ENCODE measurements around a stretch of chr18.

GRCh38 chr18:74023045-74023804 is 124.4 kb downstream of the FBXO15 start:
- RRBS: no CpG with 5 or more reads among the region's 5 CpGs

DNA sequence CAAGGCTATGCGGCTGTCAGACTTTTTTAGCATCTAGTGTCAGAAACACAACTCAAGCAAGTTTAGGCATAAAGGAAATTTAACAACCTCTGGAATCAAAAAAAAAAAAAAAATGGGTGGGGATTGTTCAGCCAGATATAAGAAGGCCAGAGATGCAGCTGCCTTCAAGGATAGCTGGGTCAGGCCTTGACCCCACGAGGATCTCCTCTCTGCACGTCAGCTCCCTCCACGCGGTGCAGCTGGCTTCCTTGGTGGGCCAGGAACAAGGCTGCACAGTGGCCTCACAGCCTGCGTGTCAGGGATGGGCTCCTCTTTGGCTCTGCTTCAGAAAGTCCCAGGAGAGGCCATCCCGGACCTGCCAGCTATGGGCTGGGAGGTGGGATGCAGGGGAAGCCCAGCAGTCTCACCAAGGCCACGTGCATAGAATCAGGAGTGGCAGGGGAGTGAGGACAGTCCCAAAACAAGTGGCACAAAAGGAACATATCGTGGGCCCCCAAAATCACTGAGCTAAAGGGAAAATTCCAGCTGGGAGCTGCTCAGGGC is 55.5 kb downstream of the TIMM21 start:
- RRBS: no CpG with 5 or more reads among the region's 9 CpGs

GRCh38 chr18:74216948-74217334 is 68.6 kb downstream of the TIMM21 start:
- RRBS: no CpG with 5 or more reads among the region's 3 CpGs

DNA sequence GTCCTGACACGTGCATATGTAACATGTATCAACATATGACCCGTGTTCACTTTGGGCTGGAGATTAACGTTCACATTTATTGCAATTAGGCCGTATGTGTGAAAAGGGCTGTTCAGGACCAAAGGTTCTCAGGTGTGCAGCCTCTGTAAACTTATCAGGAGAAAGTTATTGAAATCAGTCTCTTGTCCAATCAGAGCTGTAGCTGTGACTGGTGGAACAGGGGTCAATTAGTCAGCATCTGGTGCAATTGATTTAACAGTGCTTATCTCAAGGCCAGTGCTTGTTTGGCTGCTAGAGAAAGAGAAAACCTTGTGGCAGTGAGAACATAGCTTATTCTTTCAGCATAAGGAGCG is 66.6 kb downstream of the CYB5A start:
- RRBS: no CpG with 5 or more reads among the region's 5 CpGs

GRCh38 chr18:74234548-74235162 is 57.1 kb downstream of the CYB5A start:
- RRBS: no CpG with 5 or more reads among the region's 7 CpGs

GRCh38 chr18:74274844-74275760 is 16.7 kb downstream of the CYB5A start:
- RRBS: no CpG with 5 or more reads among the region's 16 CpGs

- RRBS: no CpG with 5 or more reads among the region's 5 CpGs
These were observed 6.0 kb downstream of the CYB5A start for GRCh38 chr18:74285532-74286309.

GRCh38 chr18:74300636-74301084 is 8.9 kb upstream of the CYB5A start:
- RRBS: no CpG with 5 or more reads among the region's 2 CpGs

DNA sequence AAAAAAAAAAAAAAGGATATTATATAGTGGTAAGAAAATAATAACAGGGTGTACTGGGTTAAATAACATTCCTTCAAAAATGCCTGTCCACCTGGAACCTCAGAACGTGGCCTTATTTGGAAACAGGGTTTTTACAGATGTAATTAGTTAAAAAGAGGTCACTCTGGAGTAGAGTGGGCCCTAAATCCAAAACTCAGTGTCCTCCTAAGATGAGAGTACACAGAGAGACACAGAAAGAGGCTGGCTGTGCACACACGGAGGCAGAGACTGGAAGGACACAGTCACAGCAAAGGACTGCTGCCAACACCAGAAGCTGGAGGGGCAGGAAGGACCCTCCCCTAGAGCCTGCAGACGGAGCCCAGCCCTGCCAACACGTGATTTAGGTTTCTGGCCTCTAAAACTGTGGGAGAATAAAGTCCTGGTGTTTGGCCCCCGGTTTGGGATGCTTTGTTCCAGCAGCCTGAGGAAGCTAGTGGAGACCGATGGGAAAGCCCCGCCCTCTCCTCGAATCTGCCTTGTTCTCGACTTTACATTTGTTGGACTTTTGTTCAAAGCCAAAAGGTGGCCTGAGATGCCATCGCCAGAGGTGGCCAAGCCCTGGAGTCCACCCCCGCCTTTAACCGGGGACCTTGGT is 10.5 kb downstream of the CNDP1 start:
- RRBS: no CpG with 5 or more reads among the region's 12 CpGs

GRCh38 chr18:74694446-74694772 is 96.7 kb downstream of the ZNF407 start:
- RRBS: no CpG with 5 or more reads among the region's 1 CpG

DNA sequence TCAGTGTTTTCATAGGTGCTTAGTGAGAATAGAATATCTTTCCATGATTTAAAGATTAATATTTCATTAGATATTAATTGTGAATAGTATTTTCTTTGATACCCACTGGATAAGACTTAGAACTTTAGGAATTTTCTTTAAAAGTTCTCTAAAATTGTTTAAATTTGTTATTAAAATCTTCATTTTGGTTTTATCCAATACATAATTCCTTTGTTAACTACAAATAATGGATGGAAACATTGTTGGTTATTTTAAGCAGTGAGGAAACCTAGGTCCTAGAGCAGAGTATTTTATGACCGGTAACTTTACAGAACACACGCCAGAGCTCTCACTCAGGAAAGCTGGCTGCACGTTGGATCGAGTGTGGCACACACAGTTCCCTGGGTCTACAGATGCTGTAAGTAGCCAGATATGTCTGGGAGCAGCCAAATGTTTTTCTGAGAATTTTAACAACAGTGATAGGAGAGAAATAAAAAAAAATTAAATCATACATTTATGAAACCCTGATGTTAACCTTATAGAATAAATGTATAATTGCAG is 264.4 kb downstream of the ZNF407 start:
- RRBS: no CpG with 5 or more reads among the region's 4 CpGs

GRCh38 chr18:75053040-75053524 is 155.9 kb downstream of the PTGR3 start:
- RRBS: no CpG with 5 or more reads among the region's 9 CpGs

- RRBS: no CpG with 5 or more reads among the region's 18 CpGs
These were observed 145.1 kb downstream of the PTGR3 start for GRCh38 chr18:75063911-75064166.

DNA sequence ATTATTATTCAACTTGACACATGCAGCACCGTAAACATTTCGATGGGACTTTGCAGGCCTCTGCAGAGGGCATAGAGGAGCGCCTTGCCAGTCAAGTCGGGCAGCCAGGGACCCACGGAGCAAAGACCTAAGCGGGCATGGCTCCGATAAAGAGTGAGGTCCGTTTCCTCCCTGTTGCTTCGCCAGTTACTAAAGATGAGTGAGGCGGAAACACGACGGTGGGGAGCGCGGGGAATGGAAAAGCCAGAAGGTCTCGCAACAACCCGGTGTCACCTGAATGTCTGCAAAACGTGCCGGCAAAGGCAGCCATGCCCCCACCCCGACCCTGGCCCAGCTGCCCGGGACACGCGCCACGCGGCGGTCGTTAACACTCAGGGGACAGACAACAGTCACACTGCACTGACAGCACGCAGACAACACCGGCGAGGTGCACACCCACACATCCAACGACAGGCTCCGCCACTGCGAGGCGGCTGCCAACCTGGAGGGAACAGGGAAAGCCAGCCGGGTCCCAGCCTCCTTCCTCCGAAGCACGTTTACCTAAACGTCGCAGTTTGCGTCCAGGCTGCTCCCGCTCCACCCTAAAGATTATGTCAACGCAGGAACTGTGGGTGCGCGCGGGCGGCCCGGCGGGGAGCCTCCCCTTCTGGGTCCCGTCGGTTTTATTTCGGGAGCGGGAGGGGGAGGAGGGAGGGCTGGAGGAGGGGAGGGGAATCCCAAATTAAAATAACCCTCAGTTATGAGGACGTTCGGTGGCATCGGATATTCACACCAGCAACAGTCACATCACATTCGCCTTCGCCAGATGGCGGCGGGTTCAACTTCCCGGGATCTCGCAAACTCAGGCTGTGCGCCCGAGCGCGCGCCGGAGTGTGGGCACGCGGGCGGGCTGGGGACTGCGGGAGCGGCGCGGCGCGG is 800 bp downstream of the PTGR3 start:
- RRBS: under 1% methylated on average over 31 of the region's 75 CpGs

DNA sequence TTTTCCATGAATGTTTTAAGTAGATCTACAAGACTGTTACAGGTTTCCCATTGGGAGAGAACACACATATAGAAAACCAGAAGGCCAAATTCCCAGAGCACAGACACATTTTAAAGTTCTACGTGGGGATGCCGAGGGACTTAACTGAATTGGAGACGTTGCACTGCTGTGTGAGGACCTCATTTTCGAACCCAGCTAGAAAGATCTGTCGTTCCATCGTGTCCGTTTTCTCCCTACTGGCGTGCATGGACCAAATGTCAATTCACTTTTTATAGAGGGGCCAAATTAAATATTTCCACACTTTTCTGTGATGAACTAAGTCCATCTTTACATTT is 737 bp upstream of the TSHZ1 start:
- RRBS: no CpG with 5 or more reads among the region's 8 CpGs

- RRBS: no CpG with 5 or more reads among the region's 10 CpGs
These were observed 7.9 kb downstream of the TSHZ1 start for GRCh38 chr18:75218357-75219074.

GRCh38 chr18:76429251-76430247 is 65.5 kb downstream of the ZNF516 start:
- RRBS: no CpG with 5 or more reads among the region's 15 CpGs

GRCh38 chr18:76487414-76488751 is 7.2 kb downstream of the ZNF516 start:
- RRBS: no CpG with 5 or more reads among the region's 19 CpGs

DNA sequence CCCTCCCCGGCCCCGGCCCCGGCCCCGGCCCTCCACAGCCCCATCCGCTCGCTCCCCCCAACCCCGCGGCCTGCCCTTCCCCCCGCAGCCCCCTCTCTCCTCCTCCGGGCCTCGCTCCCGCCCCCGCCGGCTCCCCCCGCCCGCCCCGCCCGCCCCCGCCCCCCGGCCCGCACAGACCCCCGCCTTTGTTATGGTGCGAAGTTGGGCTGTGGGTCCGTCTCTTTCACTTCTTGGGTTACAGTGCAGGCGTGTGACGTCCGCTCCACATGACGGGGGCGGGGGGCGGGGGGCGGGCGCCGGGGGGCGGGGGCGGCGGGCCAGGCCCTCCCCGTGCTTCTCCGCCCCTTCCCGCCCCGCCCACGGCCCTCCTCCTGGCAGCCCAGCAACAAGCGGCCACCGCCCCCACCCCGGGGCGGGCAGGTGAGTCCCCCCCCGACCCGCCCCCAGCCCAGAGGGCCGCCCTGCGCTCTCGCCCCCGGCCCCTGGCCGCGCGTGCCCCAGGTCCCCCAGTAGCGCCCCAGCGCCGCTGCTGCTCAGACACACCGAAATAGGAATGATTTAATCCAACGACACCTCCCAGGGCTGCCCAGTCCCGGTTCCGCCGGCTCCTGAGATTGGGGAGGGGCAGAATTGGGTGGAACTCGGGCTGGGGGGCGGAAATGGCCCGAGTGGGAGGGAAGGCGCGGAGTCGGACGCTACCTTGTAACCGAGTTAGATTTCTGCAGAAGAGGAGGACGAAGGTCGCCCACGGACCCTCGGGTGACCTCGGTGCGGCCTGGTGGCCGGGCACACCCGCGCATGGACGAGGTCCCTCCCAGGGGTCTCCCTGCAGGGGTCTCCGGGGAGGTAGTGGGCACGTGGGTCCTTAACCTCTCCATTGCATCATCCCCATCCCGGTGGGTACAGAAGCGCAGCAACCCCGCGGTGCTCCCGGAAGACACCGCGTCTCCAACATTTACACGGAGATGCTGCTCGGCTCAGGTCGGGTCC is 3.5 kb downstream of the ZNF516 start:
- RRBS: 1% methylated on average over 14 of the region's 92 CpGs

Measured in AG09319 (cell line).